SK-MEL-5 (cell line): ENCODE measurements around the genes DLK1 and RTL1.

DNA sequence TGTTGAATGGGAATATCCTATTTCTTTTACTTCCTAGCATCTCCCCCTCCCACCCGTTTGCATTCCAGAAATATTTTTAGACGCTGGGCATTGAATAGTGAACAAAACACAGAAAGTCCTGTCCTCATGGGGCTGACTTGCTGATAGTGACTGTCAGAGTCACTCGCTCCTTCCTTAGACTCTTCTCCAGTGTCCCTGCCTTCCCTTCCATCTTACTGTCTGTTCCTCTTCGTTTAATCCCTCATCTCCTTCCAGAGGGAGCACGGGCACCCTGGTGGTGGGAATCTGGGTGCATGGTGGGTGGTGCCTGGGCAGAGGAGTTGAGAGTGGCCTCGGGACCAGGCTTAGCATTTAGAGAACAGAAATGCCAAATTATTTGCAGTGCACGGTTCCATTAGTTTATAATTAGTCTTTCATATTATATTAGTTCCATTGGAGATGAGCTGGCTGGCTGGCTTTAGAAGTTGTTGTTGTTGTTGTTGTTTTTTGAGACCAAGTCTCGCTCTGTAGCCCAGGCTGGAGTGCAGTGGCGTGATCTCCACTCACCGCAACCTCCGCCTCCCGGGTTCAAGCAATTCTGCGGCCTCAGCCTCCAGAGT is 644 bp downstream of the WDR25 start:
RAMPAGE:
- cytosol, long total RNA, result no peak
- long total RNA, result no peak
- nucleus, long total RNA, result no peak

RAMPAGE:
- cytosol, long total RNA, result no peak
- long total RNA, result no peak
- nucleus, long total RNA, result no peak
Observed at GRCh38 chr14:100406073-100407179, 30.1 kb downstream of the WDR25 start.

DNA sequence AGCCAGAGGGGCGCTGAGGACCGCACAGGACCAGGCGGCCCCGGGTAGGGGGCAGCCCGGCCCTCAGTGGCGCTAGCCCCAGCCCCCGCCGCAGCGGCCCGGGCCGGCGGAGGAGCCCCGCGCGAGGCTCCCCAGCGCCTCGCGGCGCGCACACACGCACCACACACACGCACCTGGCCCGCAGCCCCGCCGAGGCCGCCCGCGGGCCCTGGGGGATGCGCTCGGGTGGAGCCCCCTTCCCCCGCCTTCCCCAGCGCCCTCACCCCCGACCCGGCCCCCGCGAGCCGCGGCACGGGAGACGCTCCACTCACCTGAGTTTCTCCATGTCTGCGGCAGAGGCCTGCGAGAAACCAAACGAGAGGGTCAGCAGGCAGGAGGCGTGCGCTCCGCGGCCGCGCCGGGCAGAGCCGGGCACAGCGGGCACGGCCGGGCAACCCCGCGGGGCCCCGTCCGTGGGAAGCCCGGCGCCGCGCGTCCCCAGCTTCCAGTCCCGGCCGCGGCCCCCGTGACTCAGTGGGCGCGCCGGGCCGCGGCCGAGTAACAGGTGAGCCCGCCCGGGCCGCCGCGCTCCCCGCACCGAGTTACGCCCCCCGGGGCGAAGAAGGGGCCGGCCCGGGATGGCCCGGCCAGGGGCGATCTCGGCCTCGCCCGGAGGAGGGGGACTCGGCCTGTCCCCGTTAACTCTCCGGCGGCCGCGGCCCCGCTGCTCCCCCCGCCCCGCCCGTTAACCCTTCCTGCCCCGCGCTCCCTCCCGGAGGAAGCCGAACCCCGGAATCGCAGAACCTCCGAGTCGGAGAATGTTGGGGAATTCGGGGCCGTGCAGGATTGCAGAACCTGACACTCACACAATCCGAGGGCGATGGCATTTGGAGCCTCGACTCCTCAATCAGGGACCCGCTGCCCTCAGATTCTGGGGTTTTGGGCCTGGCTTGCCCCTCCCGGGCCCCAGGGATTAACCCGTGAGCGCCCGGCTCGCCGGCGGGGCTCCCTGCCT is 19.3 kb downstream of the BEGAIN start:
RAMPAGE:
- cytosol, long total RNA, result no peak
- long total RNA, result no peak
- nucleus, long total RNA, result no peak

DNA sequence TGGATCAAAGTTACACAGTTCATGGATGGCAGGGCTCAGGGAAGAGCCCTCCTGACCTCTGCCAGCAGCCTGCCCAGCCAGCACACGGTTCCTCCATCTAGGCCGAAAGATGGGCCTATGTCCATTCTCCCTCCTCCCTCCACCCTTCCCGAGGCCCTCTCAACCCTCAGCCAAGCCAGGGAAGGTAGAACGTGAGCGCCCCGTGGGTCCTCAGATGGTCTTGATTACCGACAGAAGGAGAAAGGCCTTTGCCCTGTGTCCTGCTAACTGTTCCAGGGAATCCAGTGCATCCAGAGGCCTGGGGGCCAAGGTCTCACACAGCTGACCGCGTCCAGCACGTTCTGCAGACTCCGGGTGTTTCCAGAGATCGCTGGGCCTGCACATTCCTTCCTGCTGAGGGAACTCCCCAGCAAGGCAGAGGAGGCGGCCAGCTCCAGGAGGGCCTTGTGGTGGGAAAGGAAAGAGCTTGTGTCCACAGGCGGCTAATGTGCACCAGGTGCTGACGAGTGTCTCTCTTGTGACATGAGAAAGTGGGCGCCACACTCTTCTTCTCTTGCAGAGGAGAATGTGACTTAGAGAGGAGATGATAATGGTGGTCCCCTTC is 47.0 kb upstream of the DLK1 start:
RAMPAGE:
- cytosol, long total RNA, result no peak
- long total RNA, result no peak
- nucleus, long total RNA, result no peak

RAMPAGE:
- cytosol, long total RNA, result no peak
- long total RNA, result no peak
- nucleus, long total RNA, result no peak
Observed at GRCh38 chr14:100692477-100693540, 33.9 kb upstream of the DLK1 start.

GRCh38 chr14:100726416-100727409 is at the start of gene DLK1:
TSS of gene DLK1 (plus strand) at chr14:100726892.
RAMPAGE:
- cytosol, long total RNA, result no peak
- long total RNA, result no peak
- nucleus, long total RNA, result no peak

DNA sequence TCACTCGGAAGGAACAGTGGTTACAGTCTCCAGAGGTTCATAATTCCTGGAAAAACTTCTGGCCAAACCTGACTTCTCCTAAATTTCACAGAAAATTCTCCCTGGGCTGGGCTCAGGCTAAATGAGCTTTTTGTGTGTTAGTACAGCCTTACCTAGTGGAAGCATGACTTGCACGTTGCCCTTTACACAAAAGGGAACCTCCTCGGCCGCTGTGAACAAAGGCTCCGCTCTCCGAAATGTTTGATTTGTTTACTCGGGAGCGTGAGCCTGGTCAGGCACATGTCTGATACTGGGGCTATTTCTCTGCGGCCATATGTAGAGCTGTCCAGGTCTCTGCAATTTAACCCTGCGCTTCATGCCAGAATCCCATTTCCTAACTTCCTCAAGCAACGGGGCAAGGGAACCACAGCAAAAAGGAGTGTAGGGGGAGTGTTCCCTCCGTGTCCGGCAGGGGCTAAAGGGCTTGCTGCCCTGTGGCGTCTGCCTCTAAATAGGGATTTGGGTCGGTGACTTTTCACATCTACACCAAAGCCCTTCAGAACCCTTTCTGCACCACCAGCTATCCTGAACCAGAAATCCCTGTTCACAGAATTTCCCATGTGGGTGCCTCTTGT is 3.2 kb downstream of the RTL1 start:
RAMPAGE:
- cytosol, long total RNA, result no peak
- long total RNA, result no peak
- nucleus, long total RNA, result no peak

RAMPAGE:
- cytosol, long total RNA, result no peak
- long total RNA, result no peak
- nucleus, long total RNA, result no peak
Observed at GRCh38 chr14:100903577-100903838, at the start of gene RTL1. TSS of gene RTL1 (minus strand) at chr14:100903722.

GRCh38 chr14:100935865-100936204 is 32.3 kb upstream of the RTL1 start:
RAMPAGE:
- cytosol, long total RNA, result no peak
- long total RNA, result no peak
- nucleus, long total RNA, result no peak

RAMPAGE:
- cytosol, long total RNA, result no peak
- long total RNA, result no peak
- nucleus, long total RNA, result no peak
Observed at GRCh38 chr14:101369760-101370345, 391.7 kb upstream of the PPP2R5C start.

RAMPAGE:
- cytosol, long total RNA, result no peak
- long total RNA, result no peak
- nucleus, long total RNA, result no peak
Observed at GRCh38 chr14:101473817-101474130, 287.7 kb upstream of the PPP2R5C start.

GRCh38 chr14:101559453-101559791 is 202.1 kb upstream of the PPP2R5C start:
RAMPAGE:
- cytosol, long total RNA, result no peak
- long total RNA, result no peak
- nucleus, long total RNA, result no peak

DNA sequence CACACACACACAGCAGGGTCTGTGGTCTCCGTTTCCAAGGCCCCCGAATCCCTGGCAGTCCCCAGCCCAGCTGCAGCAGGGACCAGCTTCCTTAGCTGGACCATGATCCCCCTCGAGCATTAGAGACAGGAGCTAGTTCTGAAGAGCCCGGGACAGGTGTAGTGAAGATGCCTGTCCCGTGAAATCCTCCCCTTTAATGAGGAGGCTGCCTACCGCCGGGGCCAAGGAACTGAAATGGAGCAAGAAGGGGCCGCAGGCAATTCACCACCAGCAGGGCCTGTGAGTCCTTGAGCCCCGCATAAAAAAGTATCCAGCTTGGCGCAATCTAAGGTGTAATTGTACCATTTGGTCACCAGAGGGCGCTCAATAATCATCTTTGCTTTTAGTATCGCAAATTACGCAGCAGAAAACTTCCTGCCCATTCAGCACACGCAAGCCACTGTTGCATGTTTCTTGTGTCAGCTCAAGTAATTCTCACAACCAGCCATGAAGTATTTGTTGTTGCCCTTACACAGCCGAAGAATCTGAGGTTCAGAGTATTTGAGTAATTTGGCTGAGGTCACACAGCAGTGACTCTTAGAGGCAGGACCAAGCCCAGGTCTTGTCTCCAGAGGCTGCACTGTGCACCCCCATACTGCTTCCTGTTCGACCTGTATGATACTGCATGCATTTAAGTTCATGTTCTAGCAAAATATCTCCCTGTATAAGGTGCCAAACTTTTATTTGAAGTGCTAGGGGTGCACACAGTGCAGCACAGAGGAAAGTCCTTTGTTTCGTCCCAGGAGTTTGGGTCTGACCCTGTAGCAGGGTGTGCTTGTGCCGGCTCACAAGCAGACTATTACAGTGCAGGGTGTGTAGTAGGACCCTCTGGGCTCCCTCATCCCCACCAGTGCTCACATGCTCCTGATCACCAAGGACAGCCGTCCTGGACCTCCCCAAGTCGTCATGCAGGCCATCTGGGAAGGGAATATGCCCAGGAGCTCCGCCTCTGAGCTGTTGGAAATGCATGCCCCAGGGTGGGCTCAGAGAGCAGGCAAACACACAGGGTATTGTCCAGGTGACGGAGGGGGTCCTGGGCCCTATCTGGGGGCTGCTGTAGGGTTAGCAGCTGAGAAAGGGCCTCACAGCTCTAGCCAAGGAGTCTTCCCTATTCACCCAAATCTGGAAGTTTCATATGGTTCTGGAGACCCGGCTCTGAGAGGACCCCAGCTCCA is 54.0 kb upstream of the PPP2R5C start:
RAMPAGE:
- cytosol, long total RNA, result no peak
- long total RNA, result no peak
- nucleus, long total RNA, result no peak

GRCh38 chr14:101719157-101719728 is 42.3 kb upstream of the PPP2R5C start:
RAMPAGE:
- cytosol, long total RNA, result no peak
- long total RNA, result no peak
- nucleus, long total RNA, result no peak

RAMPAGE:
- cytosol, long total RNA, result no peak
- long total RNA, result no peak
- nucleus, long total RNA, result no peak
Observed at GRCh38 chr14:101805405-101806118, 44.1 kb downstream of the PPP2R5C start.

DNA sequence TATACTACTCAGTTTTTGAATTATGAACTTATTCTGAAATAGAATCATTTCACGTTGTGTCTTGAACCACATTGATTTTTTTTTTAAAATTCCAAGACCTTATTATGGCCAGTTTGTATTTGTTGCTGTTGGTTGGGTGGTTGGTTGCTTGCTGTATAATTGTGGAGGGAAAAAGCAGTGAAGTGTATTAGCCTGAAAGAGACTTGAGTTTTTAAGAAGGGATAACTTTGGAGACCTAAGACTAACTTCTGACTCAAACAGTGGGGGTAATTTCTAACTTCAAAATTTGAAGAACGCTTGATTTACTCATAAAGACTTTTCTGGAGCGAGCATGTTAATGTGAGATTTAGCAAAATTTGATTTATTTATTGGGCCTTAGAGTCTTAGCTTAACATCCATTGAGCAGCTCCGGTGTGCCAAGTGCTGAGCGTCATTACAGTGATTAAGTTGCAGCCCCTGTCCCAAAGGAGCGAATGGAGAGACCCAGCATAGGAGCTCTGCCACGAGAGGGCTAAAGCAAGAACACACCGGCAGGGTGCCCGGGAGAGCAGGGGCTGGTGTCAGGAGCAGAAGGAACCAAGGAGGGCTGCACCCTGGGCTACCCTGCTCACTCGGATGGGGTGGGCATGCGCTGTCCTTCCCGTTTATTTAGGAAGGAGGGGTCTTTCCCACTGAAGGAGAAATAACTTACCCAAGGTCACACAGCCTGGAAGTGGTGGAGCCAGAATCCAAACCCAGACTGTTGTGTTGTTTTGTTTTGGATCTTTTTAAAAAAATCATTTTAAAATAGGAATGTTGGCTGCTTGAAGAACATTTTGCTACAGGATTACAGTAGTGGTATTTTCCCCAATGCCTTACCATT is 50.5 kb downstream of the PPP2R5C start:
RAMPAGE:
- cytosol, long total RNA, result no peak
- long total RNA, result no peak
- nucleus, long total RNA, result no peak

DNA sequence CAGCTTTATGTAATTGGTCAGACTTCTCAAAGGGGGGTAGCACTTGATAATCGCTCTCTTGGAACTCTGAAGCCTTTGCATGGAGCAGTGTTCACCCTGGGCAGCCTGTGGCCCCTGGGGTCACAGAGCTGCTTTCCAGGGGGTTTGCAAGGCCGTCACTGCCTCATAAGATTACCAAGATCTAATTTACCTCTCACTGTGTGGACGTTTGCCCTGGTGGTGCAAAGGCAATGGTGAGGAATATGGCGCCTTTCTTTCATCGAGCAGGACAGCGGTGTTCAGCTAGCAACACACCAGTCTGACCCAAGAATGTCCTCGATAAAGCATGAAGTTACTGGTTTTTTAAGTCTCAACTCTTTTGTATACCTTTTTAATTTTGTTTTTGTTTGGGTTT is 57.7 kb downstream of the PPP2R5C start:
RAMPAGE:
- cytosol, long total RNA, result no peak
- long total RNA, result no peak
- nucleus, long total RNA, result no peak

GRCh38 chr14:101820949-101822053 is 59.8 kb downstream of the PPP2R5C start:
RAMPAGE:
- cytosol, long total RNA, result no peak
- long total RNA, result no peak
- nucleus, long total RNA, result no peak

RAMPAGE:
- cytosol, long total RNA, result no peak
- long total RNA, result no peak
- nucleus, long total RNA, result no peak
Observed at GRCh38 chr14:101835979-101836624, 74.6 kb downstream of the PPP2R5C start.

DNA sequence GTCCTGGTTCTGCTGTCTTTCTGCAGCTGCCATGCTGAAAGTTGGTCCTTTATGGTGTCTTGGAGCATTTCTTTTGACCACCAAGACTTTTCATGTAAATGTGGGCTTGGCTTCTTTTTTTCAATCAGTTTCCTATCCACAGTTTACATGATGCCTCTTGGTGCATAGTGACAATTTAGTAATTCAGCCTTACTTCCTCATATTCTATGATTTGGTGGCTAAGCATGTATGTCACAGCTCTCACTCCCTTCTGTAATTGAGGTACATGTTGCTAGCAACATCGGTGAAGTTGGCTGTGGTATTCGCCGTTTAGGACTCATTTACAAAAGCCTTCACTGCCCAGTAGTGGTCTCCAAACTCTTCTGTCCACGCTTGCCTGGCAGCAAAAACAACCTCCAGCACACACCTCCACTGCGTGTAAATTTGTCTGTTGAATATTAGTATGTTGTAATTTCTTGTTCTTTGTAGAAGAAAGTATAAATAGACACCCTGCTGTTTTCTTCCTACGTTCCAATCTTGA is 90.3 kb downstream of the PPP2R5C start:
RAMPAGE:
- cytosol, long total RNA, result no peak
- long total RNA, result no peak
- nucleus, long total RNA, result no peak